Lung (tissue), 4 donors: ENCODE measurements around a stretch of chr3.

DNA sequence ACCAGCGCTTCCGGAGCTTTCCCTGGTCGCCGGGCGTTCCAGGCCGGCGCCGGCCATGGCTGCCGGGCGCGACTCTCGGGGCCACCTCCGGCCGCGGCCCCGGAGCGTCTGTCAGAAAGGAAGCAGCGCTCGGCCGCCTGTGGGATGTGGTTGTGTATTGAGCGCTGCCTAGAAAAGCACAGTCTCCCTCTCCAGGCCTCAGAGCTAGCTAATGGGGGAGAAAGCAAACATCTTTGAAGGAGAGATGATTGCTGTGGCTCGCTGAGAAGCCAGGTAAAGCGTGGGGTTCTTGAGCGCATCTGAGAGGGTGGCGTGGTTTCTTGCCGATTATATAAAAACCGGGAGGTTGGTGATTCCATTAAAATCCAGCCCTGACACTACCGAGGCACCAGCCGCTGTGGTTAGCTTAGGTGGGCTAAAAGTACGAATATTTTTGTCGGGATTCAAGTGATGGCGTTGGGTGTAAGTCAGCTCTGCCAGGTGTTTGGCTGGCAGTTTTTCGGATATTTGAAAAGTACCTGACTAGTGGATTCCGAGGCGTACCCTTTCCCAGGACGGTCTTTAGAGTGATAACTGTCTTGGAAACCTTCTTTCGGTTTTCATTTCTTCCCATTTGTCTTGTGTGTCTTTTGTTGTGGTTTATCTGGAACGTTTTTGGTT is 997 bp downstream of the FYTTD1 start:
- PRO-cap = bidirectional peak, plus-strand start at position 201 of the sequence, minus-strand start at position 77 of the sequence
- RAMPAGE, long total RNA = no peak
- RRBS = no CpG with 5 or more reads among the region's 38 CpGs

DNA sequence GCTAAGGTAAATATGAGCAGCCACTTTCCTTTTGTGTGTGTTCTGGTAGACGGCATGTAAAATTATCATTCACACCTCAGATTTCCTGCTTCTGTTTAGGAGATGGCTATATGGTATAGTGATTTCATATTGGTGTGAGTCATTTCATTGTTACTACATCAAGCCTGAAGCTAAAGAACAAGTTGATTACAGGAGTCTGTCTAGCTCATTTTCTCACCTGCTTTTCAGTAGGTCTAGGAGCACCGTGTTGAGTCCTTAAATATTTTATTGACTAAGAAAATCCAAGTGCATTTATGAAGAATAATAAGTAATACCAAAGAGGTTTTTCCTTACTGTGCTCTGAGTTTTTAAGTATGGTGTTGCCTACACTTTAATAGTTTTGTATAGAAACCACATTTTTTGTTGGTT is 2.3 kb downstream of the LRCH3 start:
- PRO-cap = no peak
- RAMPAGE, long total RNA = no peak
- RRBS = no CpG with 5 or more reads among the region's 2 CpGs

GRCh38 chr3:197850893-197851378 is 59.9 kb downstream of the LRCH3 start:
- PRO-cap = no peak
- RAMPAGE, long total RNA = no peak
- RRBS = no CpG with 5 or more reads among the region's 6 CpGs

GRCh38 chr3:197854784-197855508 is 63.9 kb downstream of the LRCH3 start:
- PRO-cap = no peak
- RAMPAGE, long total RNA = no peak
- RRBS = no CpG with 5 or more reads among the region's 11 CpGs